HepG2 (cell line): ENCODE measurements around the gene MRPL24.

DNA sequence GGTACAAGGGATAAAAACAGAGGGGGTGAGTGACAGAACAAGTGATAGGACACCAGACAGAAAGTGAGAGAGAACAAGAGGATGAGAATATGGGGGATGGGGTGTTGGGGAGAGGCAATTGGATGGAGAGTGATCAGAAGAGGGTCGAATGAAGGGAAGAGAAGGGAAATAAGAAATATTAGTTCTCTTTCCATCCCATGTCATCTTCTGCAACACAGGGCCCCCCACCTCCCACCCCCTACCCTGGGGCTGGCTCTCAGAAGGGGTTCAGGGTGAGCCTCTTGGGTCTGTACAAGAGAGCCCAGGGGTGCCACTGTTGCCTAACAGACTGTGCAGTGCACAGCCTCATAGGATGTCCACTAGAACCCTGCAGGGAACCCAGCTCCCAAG, 32.3 kb downstream of the MEF2D start:
- RRBS, 2 experiments = no CpG with 5 or more reads among the region's 1 CpG
CAGE:
- cytosol, long polyA minus RNA = no peak
- cytosol, long polyA plus RNA = no peak
- long polyA plus RNA = no peak
- nucleus, long polyA minus RNA = no peak
- nucleus, long polyA plus RNA = no peak

GRCh38 chr1:156493148-156493707, 7.3 kb downstream of the MEF2D start:
- RRBS, 2 experiments = no CpG with 5 or more reads among the region's 12 CpGs
CAGE:
- cytosol, long polyA minus RNA = no peak
- cytosol, long polyA plus RNA = no peak
- long polyA plus RNA = no peak
- nucleus, long polyA minus RNA = no peak
- nucleus, long polyA plus RNA = no peak

DNA sequence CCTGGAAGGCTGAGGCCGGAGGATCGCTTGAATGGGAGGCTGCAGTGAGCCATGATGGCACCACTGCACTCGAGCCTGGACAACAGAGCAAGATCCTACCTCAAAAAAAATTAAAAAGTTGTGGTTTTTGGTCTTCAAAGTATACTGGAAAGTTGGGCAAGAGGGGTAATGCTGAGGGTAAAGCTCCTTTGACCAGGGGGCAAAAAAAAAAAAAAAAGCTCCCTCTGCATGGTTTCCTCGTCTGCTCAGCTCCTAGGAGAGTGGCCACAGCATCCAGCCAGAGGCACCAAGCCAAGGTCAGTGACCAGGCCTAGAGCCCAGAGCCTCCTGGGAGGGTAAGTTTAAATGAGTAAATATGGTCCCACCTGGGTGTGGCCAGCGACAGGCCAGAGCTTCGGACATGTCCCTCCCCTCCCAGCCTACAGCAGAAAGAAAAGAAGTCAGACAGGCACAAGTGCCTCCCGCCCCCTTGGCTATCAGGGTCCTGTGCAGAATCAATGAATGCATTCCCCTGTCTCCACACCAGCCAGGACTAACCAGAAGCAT, 4.9 kb downstream of the MEF2D start:
- RRBS, 2 experiments = no CpG with 5 or more reads among the region's 7 CpGs
CAGE:
- cytosol, long polyA minus RNA = no peak
- cytosol, long polyA plus RNA = no peak
- long polyA plus RNA = no peak
- nucleus, long polyA minus RNA = no peak
- nucleus, long polyA plus RNA = no peak

DNA sequence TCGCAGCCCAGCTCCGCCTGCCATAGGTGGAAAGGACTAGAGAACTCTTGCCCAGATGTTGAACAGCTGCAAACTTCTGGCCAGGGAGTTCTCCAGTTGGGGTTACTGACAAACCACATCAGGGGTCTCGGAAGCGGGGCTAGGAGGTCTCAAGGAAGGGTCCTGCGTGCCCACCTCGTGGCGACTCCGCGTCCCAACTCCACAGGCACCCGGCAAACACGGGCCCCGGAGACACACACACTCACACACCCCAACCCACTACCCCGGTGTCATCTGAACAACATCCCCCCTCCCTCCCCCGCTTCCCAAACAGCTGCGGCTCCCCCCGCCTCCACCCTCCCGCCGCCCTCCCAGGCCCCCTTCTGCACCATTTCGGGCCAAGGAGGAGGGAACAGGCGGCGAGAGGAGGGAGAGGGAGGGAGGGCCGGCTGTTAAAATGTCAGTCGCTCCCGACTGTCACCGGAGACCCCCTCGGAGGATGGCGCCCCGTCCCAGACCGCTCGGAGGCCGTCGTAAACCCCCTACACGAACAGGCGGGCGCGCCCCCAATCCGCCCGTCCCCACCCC, 831 bp downstream of the MEF2D start:
- RRBS, 2 experiments = 0% methylated on average over 3 of the region's 38 CpGs; no CpG with 5 or more reads in 1 of the 2 experiments
CAGE:
- cytosol, long polyA minus RNA = no peak
- cytosol, long polyA plus RNA = no peak
- long polyA plus RNA = no peak
- nucleus, long polyA minus RNA = no peak
- nucleus, long polyA plus RNA = no peak

DNA sequence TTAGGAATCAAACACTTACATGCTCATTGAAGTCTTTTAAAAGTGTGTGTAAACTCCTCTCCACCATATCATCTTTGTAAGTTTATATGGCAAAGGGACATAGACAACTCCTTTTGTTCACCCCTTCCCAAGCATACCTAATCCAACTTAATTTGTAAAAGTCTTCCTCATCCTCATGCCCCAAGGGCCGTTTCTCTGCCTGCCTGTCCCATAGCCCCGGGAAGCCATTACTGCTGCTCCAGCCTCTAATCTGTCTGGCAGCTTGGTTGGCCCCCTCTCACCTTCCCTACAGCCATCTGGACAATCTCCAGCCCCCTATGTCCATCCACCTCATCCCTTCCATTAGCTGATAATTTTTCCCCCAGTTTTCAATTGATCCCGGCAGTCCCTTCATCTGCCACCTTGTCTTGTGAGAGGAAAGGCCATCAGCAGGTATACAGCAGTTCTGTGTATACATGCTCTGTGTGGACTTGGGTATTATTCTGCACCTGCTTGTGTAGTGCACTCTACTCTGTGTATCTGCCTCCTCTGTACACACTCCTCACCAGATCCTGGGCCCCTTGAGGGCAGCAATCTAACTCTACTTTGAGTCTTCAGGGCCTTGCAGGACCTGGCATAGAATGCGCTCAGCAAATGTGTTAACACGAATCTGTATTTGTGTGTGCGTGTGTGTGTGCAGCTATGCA, 3.6 kb upstream of the MEF2D start:
- RRBS, 2 experiments = no CpG with 5 or more reads among the region's 6 CpGs
CAGE:
- cytosol, long polyA minus RNA = no peak
- cytosol, long polyA plus RNA = no peak
- long polyA plus RNA = no peak
- nucleus, long polyA minus RNA = no peak
- nucleus, long polyA plus RNA = no peak

DNA sequence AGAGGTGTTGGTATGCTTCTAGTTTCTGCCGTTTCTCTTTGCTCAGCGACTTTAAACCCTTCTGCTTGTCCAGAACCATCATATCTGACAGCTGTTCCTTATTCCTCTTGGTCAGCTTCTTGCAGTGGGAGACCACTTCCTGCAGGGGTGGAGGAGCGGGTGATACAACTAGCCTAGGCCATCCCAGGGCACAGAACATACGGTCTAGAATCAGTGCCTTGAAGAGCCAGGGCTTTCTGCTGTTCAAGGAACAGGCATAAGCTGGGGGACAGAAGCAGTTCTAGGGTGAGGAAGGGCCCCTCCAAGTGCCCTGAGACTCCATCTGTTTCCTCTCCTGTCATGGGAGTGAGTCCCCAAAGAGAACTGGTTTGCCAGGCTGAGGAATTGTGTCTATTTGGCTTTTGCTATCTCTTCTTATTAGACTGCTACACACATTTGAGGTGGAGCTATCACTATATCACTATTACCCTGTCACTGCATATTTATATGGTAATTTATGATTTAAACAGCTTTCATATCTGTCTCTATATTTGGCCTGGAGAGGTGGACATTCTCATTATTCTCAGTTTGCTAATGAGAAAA, 32.4 kb downstream of the IQGAP3 start:
- RRBS, 2 experiments = no CpG with 5 or more reads among the region's 4 CpGs
CAGE:
- cytosol, long polyA minus RNA = no peak
- cytosol, long polyA plus RNA = no peak
- long polyA plus RNA = no peak
- nucleus, long polyA minus RNA = no peak
- nucleus, long polyA plus RNA = no peak

DNA sequence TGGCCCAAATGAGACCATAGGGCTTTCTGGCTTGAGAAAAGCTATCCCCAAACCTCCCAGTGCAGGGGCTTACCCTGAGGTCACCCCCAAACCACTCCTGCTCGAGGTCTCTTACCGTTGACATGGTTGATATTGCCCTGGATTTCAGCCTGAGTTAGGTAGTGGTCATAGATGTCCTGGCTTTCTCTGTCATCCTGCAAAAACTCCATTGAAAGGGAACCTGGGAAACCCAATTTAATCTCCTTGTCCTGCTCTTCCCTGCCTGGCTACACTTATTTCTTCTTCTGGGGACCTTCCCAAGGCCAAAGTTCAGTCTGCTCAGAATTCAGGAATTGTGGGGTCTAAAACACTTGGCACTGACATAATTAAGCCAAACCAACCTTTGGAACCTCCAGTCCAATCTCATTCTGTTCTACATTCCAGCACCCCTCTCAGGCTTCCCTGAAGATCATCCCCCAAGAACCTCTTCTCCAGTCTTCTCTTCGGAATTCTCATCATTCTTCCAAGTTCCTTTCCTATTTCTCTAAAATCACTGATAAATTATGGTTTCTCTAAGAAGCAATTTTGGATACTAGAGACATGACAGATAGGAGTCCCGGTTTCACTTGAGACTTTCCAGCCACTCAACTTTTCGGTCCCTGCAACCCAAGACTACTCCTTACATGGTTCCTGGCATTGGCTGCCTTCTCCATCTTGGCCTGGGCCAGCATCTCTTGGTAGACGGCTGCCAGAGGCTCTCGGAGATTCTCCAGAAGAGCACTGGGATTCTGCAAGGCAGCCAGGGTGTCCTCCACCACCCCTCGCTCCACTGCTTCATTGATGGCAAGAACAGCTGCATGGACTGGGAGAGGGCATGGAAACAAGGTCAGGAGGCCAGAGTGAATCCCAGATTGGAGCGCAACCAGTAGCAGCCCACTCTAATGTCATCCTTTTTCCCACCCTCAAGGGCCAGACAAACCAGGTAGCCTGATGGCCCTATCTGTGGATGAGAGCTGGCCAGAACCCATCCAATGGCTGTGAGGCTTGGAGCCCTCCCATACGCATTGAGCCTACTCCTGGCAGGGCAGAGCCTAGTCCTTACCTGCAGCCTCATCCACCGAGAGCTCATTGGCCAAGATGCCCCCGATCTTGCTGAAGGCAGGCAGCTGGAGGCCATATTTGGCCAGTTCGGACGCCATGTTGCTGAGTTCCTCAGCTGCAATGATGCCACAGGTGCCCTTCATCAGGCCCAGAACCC, 9.5 kb downstream of the IQGAP3 start:
- RRBS, 2 experiments = no CpG with 5 or more reads among the region's 14 CpGs
CAGE:
- cytosol, long polyA minus RNA = no peak
- cytosol, long polyA plus RNA = no peak
- long polyA plus RNA = no peak
- nucleus, long polyA minus RNA = no peak
- nucleus, long polyA plus RNA = no peak

GRCh38 chr1:156607979-156608591, 11.1 kb upstream of the HAPLN2 start:
- RRBS, 2 experiments = no CpG with 5 or more reads among the region's 5 CpGs
CAGE:
- cytosol, long polyA minus RNA = no peak
- cytosol, long polyA plus RNA = no peak
- long polyA plus RNA = no peak
- nucleus, long polyA minus RNA = no peak
- nucleus, long polyA plus RNA = no peak

DNA sequence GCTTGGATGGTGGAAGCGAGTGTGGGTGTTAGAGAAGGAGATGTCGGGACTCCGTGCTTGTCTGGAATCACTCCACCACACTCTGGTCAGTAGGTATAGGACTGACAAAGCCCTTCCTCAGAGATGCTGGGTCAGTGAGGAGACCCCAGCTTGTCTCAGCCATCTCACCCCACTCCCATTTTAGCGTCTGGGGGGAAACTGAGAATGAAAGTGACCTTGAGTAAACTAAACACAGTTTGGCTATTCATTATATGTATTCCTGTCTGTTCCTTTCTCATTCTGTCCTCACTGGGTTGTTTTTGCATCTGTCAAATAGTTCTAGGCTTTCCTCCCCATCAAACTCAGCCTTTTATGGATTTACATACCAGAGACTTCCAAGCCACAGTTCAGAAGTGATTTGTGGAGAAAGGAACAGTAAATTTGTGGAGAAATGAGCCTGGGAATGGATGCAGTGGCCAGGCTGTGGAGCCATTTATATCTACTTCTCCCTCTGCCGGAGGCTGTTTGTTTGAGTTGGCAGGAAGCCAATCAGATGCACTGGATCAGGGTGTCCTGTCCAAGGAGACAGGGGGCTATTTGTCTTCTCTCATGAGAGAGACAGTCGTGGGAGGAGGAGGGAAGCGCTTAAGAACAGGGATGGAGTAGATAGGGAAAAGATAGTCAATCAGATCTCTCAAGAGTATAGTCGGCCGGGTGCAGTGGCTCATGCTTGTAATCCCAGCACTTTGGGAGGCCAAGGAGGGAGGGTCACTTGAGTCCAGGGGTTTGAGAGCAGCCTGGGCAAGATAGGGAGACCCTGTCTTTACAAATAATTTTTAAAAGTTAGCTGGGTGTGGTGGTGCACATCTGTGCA, 2.9 kb upstream of the HAPLN2 start:
- RRBS, 2 experiments = no CpG with 5 or more reads among the region's 9 CpGs
CAGE:
- cytosol, long polyA minus RNA = no peak
- cytosol, long polyA plus RNA = no peak
- long polyA plus RNA = no peak
- nucleus, long polyA minus RNA = no peak
- nucleus, long polyA plus RNA = no peak

- RRBS, 2 experiments = no CpG with 5 or more reads among the region's 14 CpGs
CAGE:
- cytosol, long polyA minus RNA = no peak
- cytosol, long polyA plus RNA = no peak
- long polyA plus RNA = no peak
- nucleus, long polyA minus RNA = no peak
- nucleus, long polyA plus RNA = no peak
Observed at GRCh38 chr1:156691507-156692197, 13.7 kb downstream of the CRABP2 start.

- RRBS, 2 experiments = no CpG with 5 or more reads among the region's 21 CpGs
CAGE:
- cytosol, long polyA minus RNA = no peak
- cytosol, long polyA plus RNA = no peak
- long polyA plus RNA = no peak
- nucleus, long polyA minus RNA = no peak
- nucleus, long polyA plus RNA = no peak
Observed at GRCh38 chr1:156693862-156695039, 11.1 kb downstream of the CRABP2 start.

DNA sequence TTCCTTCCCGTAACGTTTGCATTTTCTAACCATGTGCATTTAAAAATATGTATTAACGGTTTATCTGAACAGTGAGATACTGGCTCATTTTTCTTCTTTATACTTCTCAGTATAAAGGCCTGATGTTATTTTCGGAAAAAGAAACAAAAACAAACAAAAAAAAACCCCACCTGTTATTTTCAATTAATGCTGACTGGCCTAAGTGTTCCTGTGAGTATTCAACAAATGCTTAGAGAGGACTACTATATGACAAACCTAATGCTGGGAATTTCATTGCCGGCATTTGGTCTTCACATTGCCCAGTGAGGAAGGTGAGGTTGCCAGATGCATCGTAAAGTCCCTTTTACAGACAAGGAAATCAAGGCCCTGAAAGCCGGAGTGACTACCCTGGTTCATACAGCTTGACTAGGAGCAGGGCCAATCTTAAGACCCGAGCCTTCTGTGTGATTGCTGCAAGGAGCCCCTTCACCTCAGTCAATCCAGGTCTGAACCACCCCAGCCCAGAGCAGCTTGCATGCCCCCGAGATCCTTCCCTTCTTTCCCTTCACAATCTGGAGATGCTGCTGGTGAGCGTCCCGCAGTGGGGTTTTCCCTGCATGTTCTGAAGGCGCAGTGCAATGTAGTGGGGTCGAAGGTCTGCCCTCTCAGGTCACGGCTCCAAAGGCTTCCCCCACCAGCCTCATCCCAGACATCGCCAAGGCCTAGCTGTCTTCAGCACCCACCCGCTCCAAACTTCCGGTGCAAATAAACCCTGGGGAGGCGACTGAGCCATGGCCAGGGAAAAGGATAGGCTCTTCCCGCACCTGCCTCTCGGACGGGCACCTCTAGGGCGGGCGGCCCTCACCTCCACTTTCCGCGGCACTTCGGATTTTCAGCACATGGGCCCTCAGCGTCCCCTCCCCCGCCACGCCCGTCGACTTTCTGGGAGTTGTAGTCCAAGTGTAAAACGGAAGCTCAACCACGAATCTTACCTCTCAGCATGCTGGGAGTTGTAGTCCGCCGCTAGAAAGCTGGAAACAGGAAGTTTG, at the start of gene MRPL24:
Gene MRPL24, minus strand, starts transcription at position 880 of the 1,028 bp plus-strand sequence.
- RRBS, 2 experiments = 0% methylated on average over 2 of the region's 35 CpGs
CAGE:
- cytosol, long polyA minus RNA = no peak
- cytosol, long polyA plus RNA = start-site peak on the minus strand centred at position 887 of the sequence, 51 bp wide, 830 and 762 reads in 2 replicates
- long polyA plus RNA = start-site peak on the minus strand centred at position 883 of the sequence, 42 bp wide, 354 and 322 reads in 2 replicates
- nucleus, long polyA minus RNA = no peak
- nucleus, long polyA plus RNA = start-site peak on the minus strand centred at position 902 of the sequence, 80 bp wide, 228 and 540 reads in 2 replicates

GRCh38 chr1:156747779-156748225, 3.7 kb downstream of the HDGF start:
- RRBS, 2 experiments = no CpG with 5 or more reads among the region's 3 CpGs
CAGE:
- cytosol, long polyA minus RNA = no peak
- cytosol, long polyA plus RNA = no peak
- long polyA plus RNA = no peak
- nucleus, long polyA minus RNA = no peak
- nucleus, long polyA plus RNA = no peak

GRCh38 chr1:156767720-156768386, 518 bp downstream of the PRCC start:
- RRBS, 2 experiments = 2% methylated on average over 32 of the region's 44 CpGs
CAGE:
- cytosol, long polyA minus RNA = no peak
- cytosol, long polyA plus RNA = no peak
- long polyA plus RNA = no peak
- nucleus, long polyA minus RNA = no peak
- nucleus, long polyA plus RNA = no peak

- RRBS, 2 experiments = no CpG with 5 or more reads among the region's 12 CpGs
CAGE:
- cytosol, long polyA minus RNA = no peak
- cytosol, long polyA plus RNA = no peak
- long polyA plus RNA = no peak
- nucleus, long polyA minus RNA = no peak
- nucleus, long polyA plus RNA = no peak
Observed at GRCh38 chr1:156796385-156797557, 19.9 kb downstream of the SH2D2A start.

GRCh38 chr1:156814847-156815786, 1.5 kb downstream of the SH2D2A start:
- RRBS, 2 experiments = 69 to 70% methylated on average over 4 of the region's 10 CpGs
CAGE:
- cytosol, long polyA minus RNA = no peak
- cytosol, long polyA plus RNA = no peak
- long polyA plus RNA = no peak
- nucleus, long polyA minus RNA = no peak
- nucleus, long polyA plus RNA = no peak

DNA sequence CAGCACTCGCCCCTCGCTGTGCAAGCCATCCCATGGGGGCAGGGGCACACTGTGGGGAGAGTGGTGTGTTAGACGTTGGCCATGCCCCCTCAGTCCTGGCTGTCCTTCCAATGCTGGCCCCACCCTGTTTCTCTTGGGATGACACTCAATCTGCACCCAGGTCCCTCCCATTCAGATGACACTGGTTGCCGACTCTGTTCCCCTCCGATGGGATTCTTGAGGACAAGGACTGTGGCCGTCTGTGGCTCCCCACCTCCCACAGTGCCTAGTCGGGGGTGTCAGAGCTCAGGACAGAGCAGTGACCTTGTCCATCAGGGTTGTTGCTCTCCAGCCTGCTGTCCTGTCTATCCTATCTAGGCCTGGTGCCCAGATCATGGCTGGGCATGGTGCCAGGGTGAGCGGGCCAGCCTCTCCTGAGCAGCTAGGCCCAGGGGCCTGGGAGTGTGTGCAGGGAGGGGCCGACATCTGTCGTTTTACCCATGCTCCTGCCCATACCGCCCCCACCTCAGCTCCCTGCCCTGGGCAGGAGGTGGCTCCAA, 6.7 kb downstream of the INSRR start:
- RRBS, 2 experiments = no CpG with 5 or more reads among the region's 11 CpGs
CAGE:
- cytosol, long polyA minus RNA = no peak
- cytosol, long polyA plus RNA = no peak
- long polyA plus RNA = no peak
- nucleus, long polyA minus RNA = no peak
- nucleus, long polyA plus RNA = no peak

- RRBS, 2 experiments = no CpG with 5 or more reads among the region's 38 CpGs
CAGE:
- cytosol, long polyA minus RNA = no peak
- cytosol, long polyA plus RNA = no peak
- long polyA plus RNA = no peak
- nucleus, long polyA minus RNA = no peak
- nucleus, long polyA plus RNA = no peak
Observed at GRCh38 chr1:156859954-156860456, 660 bp upstream of the NTRK1 start.

DNA sequence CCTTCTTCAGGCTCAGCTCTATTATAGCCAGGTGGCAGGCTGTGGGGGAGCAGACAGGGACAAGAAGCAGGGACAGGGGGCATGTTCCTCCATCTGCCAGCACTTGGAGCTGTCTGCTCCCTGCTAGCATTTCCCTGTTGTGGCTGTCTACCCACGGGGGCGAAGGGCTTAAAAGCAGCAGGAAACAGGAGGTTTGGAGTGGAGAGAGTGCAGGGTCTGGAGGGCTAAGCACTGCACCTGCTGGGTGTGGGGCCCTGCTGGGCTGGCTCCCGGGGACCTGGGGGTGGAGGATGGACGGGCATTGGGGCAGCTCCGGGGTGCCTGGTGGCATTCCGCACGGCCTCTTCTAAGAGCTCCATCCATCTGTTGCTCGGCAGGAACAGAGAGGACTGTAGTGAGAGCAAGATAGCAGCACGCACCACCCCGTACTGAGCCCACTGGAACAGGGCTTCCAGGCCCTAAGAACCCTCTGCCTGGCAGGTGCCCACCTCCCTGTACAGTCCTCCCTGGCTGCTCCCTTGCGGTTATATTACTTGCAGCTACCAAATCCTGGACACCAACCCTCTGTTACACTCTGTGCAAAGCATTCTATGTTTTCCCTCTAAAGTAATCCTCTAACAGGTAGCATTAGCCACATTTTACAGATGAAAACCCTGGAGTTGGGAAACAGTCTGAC, 21.3 kb downstream of the LRRC71 start:
- RRBS, 2 experiments = 96 to 100% methylated on average over 3 of the region's 11 CpGs
CAGE:
- cytosol, long polyA minus RNA = no peak
- cytosol, long polyA plus RNA = no peak
- long polyA plus RNA = no peak
- nucleus, long polyA minus RNA = no peak
- nucleus, long polyA plus RNA = no peak

DNA sequence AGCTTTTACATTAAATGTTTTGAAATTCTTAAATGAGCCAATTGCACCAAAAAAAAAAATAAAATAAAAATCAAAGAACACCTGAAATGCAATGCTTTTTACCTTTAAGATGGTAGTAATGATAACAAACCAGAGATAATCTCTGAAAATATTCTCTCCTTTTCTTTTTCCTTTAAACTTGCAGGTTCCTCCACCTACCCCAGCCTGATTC, 606 bp downstream of the ARHGEF11 start:
CAGE:
- cytosol, long polyA minus RNA = start-site peak on the minus strand centred at position 146 of the sequence, 127 bp wide, 24 reads
- cytosol, long polyA plus RNA = no peak
- long polyA plus RNA = no peak
- nucleus, long polyA minus RNA = no peak
- nucleus, long polyA plus RNA = no peak